Left lung (tissue), 1 donor: ENCODE measurements around the gene PPP1R14B.

GRCh38 chr11:62725438-62726226 is 1.6 kb downstream of the HNRNPUL2 start:
- PRO-cap, result no peak

DNA sequence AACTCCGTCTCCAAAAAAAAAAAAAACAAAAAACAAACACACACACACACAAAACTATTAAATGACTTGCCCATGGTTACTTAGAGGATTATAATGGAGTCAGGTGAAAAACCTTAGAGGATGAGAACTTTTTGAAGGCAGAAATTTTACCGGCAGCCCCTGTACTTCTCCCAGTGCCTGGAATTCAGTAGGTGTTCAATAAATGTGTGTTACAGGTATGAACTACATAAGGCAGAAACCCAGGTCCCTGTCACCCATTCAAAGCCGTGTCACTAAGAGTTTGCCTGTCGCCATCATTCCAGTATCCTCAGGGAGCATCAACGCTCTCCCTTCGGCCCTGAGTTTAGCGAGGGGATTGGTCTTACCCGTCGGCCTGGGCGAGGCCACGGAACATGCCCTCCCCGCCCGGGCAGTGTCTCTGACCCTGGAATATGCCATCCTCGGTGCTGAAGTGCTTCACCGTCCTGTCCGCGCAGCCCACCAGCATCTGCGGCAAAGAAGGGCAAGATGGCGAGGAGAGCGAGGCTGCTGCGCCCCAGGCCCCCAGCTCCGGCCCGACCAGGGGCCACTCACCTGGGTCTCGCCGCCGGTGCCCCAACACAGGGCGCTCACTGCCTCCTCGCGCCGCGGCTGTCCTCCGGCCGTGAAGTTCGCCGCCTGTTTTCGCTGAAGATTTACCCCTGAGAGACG is 496 bp downstream of the WDR74 start:
- PRO-cap, result no peak

GRCh38 chr11:62887888-62888897 is 7.5 kb downstream of the SLC3A2 start:
- PRO-cap, result no peak

- PRO-cap, result no peak
Measured at GRCh38 chr11:63250947-63251892, 7.8 kb upstream of the SLC22A25 start.

GRCh38 chr11:63491593-63492084 is 672 bp upstream of the PLAAT5 start:
- PRO-cap, result unidirectional peak, minus-strand start at chr11:63491780

GRCh38 chr11:63518587-63518857 is 12.6 kb downstream of the LGALS12 start:
- PRO-cap, result no peak

GRCh38 chr11:63532889-63533770 is 3.5 kb upstream of the PLAAT4 start:
- PRO-cap, result no peak

DNA sequence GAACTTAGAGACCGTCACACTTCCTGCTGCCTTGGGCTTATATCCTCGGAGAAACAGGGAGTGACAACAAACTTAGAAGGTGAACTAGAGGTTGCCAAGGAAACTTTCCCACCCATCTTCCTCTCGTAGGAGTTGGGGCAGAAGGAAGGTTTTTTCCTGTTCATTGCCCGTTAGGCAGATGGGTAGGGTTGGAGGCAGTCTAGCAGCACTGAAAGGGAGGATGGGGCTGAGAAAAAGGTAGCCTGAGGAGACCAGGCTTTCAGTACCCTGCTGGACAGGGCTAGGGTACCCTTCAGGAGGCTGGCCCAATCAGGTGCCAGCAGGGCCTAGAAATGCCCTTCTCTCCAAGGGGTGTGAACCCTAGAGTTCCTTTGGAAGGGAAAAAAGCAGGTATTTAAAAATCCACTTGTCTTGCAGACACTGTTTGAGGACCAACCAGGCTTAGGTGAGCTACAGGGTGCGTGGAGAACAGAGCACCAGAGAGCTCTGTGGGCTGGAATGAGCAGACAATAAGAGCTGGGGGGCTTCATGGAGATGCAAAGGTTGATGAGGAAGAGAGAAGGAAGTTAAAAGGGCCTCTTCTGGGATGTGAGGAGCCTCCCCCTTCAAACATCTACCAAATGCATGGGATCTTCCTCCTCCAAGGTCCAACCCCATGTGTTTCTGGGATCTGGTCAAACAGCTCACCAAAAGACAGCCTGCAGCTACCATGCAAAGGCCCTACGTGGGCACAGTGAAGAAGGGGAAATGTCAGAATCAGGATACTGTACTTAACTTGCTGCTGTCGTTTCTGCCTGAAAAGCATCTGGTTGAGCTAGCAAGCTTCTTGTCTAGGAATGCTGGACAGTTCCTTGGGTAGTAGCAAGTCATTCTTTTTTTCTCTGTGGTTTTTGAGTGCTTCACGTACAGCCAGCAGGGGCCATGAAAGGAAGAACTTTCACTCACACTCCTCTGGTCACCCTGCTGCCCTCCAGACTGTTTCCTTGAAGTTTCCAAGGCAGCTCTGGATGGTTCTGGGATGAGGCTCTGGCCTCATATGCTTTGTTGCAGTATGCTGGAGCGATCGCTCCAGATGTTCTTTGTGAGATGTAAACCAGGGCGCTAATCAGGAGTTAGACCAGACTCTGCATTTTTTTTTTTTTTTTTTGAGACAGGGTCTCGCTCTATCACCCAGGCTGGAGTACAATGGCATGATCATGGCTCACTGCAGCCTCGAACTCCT is 25.0 kb downstream of the RCOR2 start:
- PRO-cap, result no peak

DNA sequence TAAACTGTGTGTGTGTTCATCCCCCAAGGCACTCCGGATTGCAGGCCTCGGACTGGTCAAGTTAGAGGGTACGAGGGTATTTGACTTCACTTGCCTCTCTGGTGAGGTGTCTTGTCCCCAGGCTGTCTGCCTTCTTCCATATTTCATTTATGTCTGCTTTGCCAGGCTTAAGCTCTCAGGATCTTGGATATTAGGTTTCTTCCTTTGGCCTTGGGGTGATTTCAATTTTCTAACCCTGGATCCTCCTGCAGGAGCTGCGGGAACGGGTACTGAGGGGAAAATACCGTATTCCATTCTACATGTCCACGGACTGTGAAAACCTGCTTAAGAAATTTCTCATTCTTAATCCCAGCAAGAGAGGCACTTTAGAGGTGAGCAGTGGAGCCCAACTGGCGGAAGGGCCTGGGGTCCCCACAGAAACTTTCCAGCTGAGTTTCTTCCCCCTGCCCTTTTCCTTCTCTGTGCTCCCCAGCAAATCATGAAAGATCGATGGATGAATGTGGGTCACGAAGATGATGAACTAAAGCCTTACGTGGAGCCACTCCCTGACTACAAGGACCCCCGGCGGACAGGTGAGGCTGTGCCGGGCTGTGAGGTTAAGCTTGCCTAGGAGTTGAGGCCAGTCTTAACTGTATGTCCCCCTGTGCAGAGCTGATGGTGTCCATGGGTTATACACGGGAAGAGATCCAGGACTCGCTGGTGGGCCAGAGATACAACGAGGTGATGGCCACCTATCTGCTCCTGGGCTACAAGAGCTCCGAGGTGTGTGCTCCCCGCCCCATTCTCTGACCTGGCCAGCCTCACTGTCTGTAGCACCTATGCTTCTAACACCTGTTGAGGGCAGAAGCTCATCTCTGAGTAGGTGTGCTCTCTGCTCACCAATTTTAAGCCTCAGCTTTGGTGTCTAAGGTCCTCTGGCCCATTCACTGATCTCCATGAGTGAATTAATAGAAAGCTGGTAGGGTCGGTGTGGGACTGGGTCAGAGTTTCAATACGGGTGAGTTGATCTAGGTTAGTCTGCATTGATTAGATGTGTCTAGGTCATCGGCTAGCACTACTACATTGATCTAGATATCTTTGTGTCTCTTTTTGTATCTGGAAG is 16.3 kb downstream of the RCOR2 start:
- PRO-cap, result no peak

DNA sequence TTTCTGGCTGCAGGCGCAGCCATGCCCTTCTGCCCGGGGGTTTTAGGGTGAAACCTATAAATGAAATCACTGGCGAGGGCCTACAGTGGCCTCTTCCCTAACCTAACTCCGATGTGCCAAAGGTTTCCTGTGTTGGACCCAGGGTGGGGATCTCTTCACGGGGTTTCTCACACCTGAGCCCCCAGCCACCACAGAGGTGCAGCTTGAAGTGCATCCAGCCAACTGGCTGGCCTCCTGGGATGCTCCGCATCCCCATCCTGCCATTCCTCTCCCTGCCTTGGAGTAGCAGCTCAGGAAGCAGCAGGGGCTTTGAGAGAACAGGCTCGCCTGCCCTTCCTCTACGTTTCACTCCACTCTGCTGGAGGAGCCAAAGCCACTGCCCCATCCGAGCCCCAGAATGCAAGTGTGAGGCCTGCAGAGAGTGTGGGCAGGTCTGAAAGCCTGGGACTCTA is 11.4 kb downstream of the RCOR2 start:
- PRO-cap, result no peak

DNA sequence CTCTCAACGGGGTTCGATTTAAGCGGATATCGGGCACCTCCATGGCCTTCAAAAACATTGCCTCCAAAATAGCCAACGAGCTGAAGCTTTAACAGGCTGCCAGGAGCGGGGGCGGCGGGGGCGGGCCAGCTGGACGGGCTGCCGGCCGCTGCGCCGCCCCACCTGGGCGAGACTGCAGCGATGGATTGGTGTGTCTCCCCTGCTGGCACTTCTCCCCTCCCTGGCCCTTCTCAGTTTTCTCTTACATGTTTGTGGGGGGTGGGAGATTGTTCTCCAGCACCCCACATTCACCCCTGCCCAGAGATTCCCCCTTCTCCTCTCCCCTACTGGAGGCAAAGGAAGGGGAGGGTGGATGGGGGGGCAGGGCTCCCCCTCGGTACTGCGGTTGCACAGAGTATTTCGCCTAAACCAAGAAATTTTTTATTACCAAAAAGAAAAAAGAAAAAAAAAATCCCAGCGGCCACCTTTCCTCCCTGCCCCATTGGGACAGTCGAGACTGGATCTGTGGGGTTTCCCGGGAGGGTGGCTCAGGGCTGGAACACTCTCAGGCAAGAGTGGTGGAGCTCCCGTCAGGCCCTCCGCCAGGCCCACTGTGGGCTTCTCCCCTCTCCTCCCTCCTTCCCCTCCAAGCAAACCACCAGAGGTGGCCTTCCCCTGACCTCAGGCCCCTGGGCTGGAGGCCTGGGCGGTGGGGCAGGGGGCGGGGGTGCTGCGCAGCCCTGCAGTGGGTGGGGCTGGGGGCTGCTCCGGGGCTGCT is 7.6 kb downstream of the RCOR2 start:
- PRO-cap, result no peak

DNA sequence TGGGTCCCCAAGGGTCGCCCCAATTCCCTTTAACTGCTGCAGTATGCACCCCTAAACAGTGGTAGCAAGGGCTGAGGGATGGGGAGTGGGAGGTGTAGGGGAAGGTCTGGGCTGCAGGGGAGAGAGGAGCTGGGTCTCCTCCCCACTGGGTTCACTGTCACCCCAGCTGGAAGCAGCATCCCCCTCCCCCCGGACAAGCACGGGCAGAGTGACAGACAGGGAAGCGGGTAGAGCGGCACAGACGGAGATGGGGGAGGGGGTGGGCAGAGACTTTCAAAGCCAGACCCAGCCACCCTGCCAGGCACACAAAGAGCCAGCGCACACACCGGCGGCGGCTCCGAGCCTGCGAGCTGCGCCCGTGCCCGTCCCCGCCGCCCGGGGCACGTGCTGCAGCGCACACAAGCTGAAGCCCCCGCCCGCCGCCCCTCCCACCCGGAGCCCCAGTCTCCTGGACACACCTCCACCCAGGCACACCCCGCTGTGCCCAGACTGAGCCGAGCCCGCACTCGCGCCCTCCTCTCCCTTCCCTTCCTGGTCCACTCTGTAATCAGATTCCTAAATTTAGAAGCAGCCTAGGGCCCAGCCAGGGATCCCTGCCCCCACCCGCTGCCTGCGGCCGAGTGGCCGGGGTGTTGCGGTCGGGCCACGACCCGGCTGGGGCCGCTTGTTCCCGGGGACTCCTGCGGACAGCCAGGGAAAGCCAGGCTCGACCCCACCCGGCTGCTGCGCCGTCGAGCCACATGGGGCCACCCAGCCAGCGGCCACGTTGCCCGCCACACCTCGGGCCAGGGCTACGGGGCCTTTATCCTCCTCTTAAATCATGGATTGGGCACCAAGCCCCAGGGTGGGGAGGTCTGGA is 966 bp upstream of the RCOR2 start:
- PRO-cap, result unidirectional peak, plus-strand start at position 325 of the sequence

GRCh38 chr11:64028314-64028829 is 7.4 kb upstream of the FLRT1 start:
- PRO-cap, result no peak

- PRO-cap, result bidirectional peak, plus-strand start at chr11:64122975, minus-strand start at chr11:64122886
Measured at GRCh38 chr11:64122632-64123439, 43.1 kb downstream of the MACROD1 start.

DNA sequence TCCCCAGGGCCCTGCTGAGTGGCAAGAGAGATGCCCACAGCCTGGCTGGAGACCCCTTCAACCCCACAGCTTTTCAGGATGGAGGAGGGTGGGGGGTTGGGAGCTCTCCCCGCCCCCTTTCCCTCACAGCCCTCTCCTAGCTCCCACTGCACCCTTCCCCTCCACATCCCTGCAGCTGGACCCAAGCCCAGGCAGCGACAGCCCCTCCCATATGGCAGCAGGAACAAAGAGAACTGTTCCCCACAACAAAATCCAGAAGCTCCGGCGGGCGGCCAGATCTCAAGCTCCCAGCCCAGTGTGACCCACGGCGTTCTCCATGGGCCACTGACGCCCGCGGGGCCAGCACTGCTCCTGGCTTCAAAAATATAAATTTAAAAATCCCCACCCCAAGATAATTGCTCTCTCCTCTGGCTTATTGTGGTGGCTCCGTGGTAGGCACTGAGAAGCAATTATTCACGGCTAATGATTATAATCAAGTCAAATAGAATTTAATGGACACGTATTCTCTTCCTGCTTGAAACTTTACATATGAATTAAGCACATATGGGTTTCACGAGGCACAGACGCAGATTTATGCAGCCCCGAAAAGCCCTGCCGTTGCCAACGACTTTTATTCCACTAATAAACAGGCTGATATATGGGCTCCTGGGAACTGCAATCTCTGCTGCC is 17.6 kb downstream of the MACROD1 start:
- PRO-cap, result unidirectional peak, plus-strand start at position 255 of the sequence

DNA sequence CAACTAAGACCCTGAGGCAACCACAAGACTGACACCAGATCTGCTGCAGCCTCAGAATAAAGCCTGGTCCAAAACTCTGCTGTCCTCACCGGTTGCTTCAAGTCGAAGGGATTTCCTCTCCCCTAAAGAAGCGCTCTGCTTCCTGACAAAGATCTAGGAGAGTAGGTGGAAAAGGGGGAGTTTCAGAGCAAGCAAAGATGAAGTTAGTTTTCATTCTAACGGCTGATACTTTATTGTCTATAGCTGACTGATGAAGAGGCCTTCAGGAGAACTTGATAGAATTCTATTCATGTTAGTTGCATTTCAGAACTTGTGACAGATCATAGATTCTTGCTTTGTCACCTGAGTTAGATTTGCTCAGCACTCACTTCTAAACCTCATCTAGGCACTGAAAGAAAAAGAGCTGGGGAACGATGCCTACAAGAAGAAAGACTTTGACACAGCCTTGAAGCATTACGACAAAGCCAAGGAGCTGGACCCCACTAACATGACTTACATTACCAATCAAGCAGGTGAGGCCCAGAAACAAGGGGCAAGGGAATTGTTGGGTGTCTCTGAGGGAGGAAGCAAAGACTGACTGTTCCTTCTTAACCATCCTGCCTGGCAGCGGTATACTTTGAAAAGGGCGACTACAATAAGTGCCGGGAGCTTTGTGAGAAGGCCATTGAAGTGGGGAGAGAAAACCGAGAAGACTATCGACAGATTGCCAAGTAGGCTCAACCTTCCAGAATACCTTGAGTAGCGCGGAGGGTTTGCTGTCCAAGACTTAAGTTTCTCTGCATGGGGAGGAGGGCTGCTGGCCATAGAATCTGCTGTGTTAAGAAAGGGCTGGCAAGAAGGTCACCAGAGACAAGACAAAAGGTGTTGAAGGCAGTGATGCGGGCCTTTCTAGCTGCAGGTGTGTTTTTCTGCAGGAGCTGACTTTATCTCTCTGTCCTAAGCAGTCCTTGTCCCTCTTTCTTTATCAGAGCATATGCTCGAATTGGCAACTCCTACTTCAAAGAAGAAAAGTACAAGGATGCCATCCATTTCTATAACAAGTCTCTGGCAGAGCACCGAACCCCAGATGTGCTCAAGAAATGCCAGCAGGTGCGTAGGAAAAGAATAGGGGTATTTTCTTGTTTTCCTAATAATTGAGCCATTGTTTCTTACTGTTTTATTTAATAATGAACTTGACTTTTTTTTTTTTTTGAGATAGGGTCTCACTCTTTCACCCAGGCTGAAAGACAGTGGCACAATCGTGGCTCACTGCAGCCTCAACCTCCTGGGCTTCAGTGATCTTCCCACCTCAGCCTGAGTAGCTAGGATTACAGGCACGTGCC is 9.2 kb upstream of the FERMT3 start:
- PRO-cap, result no peak

DNA sequence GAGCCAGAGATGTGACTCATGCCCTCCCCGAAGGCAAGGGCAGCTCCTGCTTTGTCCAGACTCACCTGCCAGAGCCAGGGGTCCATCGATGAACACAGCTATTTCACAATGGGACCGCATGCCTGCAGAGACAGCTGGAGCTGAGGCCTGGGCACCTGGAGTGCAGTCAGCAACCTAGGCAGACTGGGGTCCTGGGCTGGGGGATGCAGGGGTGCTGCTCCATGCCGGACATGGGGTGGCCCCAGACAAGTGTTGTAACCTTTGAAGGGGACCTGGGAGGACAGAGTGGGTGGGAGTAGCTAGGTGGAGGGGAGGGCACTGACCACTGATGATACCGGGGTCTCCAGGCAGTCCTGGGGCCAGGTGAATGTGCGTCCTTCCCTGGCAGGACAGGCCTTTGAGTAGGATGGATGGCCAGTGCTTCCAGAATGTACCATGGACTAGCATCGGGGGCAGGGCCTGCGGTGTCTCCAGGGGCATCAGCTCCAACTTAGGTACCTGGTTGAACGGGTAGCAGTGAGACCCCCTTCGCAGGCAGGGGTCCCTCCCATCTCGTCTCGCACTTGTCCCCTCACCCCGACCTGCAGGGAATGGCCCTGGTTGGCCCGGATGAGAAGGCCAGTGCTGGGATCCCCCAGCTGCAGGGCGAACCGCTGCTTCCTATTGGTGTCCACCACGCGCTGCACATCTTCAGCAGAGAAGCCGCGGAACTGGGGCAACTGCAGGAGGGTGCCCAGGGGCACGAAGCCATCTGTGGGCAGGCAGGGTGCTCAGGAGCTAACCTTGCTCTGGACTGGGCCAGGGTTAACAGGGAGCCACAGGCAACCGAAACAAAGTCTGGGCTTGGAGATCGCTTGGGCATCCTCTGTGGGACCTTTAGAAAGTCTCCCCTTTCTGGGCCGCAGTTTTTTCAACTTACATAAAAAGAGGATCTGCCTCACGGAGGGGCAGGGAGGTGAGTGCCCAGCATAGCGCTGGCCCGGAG is 1.5 kb downstream of the TRPT1 start:
- PRO-cap, result unidirectional peak, plus-strand start at position 260 of the sequence; unidirectional peak, plus-strand start at position 699 of the sequence; unidirectional peak, plus-strand start at position 783 of the sequence; unidirectional peak, plus-strand start at position 836 of the sequence

- PRO-cap, result no peak
Measured at GRCh38 chr11:64233759-64234143, 633 bp upstream of the VEGFB start.

DNA sequence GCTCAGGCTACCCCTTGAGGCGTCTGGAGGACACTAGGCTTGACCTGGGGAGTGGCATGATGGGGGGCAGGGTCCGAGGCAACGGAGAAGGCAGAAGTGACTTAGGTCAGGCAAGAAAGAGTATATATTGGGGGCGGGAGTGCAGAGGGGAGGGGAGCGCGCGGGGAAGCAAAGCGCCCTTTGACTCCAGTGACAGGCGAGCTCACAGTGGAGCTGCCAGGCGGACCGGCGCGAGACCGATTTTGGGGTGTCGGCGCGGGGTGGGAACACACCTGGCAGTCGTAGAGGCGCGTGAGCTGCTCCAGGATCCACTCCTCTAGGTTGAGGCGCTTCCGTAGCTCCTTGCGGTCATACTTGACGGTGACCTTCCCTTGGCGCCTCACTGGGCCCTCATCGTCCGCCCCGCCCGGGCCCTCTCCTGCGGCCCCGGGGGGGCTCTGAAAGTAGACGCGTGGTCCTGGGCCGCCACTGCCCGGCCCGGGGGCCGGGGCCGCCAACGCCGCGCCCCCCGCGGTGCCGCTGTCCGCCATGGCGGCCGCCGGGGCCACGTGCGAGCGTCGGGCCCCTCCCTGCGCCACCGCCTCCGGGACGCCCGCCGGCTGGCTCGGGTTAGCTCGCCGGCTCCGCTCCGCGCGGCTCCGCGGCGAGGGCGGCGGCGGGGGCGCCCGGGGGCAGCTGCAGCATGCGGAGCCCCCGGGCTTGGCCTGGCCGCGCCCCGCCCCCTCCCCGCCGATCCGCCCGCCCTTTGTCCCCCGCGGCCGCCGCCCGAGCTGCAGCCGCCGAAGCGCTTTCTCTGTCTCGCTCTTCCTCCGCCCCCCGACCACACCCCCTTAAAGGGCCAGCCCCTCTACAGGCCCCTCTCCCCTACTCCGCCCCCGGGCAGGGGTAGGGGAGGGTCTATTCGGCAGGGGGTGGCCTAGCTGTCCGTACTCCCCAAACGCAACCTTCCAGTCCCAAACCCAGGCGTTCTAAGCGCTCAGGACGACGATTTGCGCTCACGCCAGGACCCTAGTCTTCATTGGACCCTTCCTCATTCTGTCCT is at the start of gene PPP1R14B:
Gene PPP1R14B, minus strand, starts transcription at position 800 of the 1,042 bp plus-strand sequence.
- PRO-cap, result bidirectional peak, plus-strand start at position 176 of the sequence, minus-strand start at position 98 of the sequence; bidirectional peak, plus-strand start at position 965 of the sequence, minus-strand start at position 795 of the sequence

- PRO-cap, result no peak
Measured at GRCh38 chr11:64255150-64255925, 4.0 kb downstream of the PLCB3 start.